Mammary epithelial cell (primary cell): ENCODE data around the genes ZNF366, ANKRA2 and ENC1.

GRCh38 chr5:72195657-72196431 is 88.6 kb downstream of the MAP1B start:
- CAGE, long polyA plus RNA, result no peak
- RRBS, result no CpG with 5 or more reads among the region's 22 CpGs

- CAGE, long polyA plus RNA, result no peak
- RRBS, result no CpG with 5 or more reads among the region's 1 CpG
Observed at GRCh38 chr5:72363108-72363725, 43.0 kb downstream of the PTCD2 start.

GRCh38 chr5:72506569-72507519 is at the start of gene ZNF366:
TSS of gene ZNF366 (minus strand) at chr5:72507410.
- CAGE, long polyA plus RNA, result no peak
- RRBS, result no CpG with 5 or more reads among the region's 8 CpGs

- CAGE, long polyA plus RNA, result no peak
- RRBS, result no CpG with 5 or more reads among the region's 8 CpGs
Observed at GRCh38 chr5:72508804-72509177, 1.6 kb upstream of the ZNF366 start.

- CAGE, long polyA plus RNA, result no peak
- RRBS, result no CpG with 5 or more reads among the region's 5 CpGs
Observed at GRCh38 chr5:72604525-72604979, 97.3 kb upstream of the ZNF366 start.

DNA sequence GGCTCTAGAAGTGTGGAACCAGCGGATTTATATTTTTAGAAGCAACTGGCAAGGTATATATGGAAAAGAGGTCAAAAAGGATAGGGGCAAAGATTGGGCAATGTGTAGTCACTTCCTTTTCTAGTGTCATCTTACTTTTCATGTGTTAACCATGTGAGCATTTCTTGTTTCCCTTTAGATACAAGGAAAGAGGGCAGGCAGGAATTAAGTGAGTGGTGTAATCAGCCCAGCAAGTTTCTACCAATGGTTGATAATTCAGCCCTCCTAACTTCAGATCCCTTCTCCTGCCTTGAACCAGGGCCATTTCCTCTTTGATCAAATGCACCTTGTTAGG is 111.6 kb upstream of the ZNF366 start:
- CAGE, long polyA plus RNA, result no peak
- RRBS, result no CpG with 5 or more reads among the region's 1 CpG

DNA sequence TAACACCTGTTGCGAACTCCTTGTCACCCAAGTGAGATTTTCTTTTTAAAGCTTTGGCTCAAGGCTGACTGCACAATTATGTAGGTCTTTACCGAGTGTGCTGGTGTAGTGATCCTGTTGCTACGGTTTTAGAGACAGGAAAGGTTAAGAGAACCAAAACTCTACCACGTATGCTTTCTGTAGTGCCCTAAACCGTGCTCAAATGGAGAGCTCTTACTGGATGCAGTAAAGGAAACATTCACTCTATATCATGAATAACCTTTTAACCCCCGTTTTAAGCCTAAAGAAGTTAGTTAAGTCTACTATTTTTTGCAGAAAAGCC is 32.6 kb downstream of the TNPO1 start:
- CAGE, long polyA plus RNA, result no peak
- RRBS, result no CpG with 5 or more reads among the region's 6 CpGs

GRCh38 chr5:72908606-72909893 is 46.8 kb upstream of the FCHO2 start:
- CAGE, long polyA plus RNA, result no peak
- RRBS, result no CpG with 5 or more reads among the region's 10 CpGs

DNA sequence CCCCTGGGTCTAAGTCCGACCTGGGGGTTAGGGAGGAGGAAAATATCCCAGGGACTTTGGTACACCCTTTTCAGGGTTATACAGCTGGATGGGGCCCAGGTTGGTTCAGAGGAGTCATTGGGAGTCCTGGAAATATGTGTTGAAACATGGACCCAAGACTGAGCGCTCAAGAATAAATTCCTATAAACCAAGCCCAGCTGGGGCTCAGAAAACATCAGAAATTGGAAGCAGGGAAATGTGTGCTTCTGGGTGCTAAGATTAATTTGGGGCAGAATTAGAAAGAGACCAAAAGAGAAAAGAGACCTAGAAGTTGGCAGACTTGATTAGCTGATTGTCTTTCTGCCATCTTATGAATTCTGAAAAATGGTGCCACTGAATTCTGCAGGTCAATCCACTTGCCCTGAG is 4.4 kb upstream of the TMEM171 start:
- CAGE, long polyA plus RNA, result no peak
- RRBS, result no CpG with 5 or more reads among the region's 2 CpGs

- CAGE, long polyA plus RNA, result no peak
- RRBS, result no CpG with 5 or more reads among the region's 8 CpGs
Observed at GRCh38 chr5:73118143-73119088, 2.0 kb upstream of the TMEM171 start.

GRCh38 chr5:73126425-73126920 is 6.1 kb downstream of the TMEM171 start:
- CAGE, long polyA plus RNA, result no peak
- RRBS, result no CpG with 5 or more reads among the region's 4 CpGs

- CAGE, long polyA plus RNA, result no peak
- RRBS, result 2% methylated on average over 13 of the region's 77 CpGs
Observed at GRCh38 chr5:73215567-73216764, 43.0 kb downstream of the TMEM174 start.

DNA sequence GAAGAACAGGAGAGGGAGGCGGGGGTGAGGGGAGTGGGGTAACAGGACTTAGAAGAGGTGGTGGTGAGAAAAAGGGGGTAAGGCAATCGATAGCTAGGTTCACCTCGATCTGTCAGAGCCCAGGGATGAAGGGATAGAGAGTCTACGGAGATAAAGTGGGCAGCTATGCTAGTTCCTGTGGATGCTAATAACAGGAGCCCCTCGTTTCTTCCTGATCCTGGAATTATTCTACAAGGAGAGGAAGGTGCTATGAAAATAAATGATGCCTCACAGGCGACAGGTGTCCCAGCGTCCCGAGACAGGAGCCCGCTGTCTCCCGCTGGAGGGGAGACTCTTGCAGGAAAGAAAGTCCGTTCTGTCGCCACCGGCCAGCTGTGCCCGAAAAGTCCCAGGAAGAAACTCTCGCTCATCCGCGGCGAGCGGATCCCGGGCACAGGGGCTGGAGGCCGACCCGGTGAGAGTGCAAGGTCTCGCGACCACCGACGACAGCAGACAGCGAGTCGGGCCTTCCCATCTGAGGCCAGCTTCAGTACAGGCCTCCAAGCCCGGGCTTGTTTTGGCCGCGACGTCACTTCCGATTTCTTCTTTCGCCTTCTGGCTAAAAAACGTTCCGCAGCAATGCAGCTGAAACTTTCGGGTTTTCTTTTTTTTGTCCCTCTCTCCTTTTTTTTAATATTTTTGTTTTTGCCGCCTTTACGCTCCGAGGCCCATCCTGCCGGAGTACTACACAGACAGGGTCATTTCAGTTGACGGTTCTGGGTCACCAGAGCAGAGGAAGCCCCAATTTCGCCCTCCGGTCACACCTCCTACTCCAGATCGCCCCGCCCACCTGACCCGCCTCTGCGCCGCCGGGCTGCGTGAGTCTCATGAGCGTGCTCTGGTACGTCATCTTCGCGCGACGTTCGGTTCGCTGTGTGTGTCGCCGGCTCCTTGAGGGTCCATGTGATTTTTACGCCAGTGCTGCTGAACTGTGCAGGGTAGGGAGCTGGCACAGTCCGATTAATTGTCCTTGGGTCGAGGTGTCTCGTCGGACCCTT is at the start of gene ANKRA2:
TSS of gene ANKRA2 (minus strand) at position 779 of the 1,037 bp plus-strand sequence.
- CAGE, long polyA plus RNA, result no peak
- RRBS, result 1% methylated on average over 35 of the region's 66 CpGs

DNA sequence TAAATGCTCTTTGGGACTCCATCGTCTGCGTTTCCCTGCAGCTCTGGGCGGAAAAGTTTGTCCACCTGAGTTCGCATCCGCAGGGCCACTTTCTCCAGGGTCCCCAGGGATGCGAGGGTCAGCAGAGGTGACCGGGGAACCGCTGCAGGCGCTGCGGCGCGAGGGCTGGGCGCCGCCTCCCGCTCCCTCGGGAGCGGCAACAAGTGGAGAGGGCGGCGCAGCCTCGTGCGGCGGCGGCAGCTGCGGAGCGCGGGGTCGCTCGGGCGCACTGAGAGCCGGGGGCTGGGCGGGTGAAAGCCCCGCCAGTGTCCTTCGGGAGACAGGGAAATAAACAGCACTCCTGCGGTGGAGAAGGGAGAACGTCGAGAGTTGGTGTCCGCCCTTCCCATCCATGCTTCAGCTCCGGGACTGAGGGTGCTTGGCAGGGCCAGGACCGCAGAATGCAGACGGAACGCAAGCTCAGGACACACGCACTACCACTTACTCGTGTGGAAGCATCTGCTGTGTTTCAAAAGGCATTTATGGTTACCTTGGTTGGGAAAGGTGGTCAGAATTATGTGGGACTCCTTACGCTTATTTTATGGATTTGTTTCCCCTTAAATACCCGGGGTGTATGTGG is 437 bp downstream of the ARHGEF28 start:
- CAGE, long polyA plus RNA, result no peak
- RRBS, result 34% methylated on average over 1 of the region's 45 CpGs

DNA sequence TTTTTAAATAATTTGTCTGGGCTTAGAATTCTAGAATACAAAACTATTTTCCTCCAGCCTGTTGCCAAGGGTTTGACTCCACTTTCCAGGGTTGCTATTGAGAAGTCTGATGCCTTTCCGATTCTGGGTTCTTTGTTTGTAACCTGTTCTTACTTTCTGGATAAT is 305.0 kb downstream of the ARHGEF28 start:
- CAGE, long polyA plus RNA, result no peak
- RRBS, result no CpG with 5 or more reads among the region's 1 CpG

GRCh38 chr5:74640236-74641320 is at the start of gene ENC1:
TSS of gene ENC1 (minus strand) at chr5:74640728.
- CAGE, long polyA plus RNA, result no peak
- RRBS, result 1% methylated on average over 50 of the region's 99 CpGs

DNA sequence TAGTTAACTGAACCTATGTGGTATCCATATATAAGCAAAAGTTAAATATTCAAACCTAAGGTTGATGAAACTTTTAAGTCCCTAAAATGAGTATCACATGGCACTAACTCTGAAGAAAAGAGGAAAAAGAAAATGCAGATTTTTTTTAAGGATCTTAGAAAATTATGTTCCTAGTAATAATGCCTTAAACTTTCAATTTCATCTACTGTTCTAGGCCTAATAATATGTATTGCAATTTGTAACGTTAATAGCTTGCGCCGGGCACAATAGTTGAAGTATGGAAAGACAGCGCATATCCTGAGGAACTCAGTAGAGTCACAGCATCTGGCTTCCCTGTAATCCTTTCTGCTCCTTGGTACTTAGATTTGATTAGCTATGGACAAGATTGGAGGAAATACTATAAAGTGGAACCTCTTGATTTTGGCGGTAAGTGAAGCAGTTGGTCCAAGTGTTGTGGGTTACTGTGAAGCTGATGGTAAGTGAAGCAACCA is 33.6 kb downstream of the HEXB start:
- CAGE, long polyA plus RNA, result no peak
- RRBS, result no CpG with 5 or more reads among the region's 5 CpGs

GRCh38 chr5:74865294-74865563 is 958 bp downstream of the FAM169A start:
- CAGE, long polyA plus RNA, result no peak
- RRBS, result no CpG with 5 or more reads among the region's 13 CpGs

DNA sequence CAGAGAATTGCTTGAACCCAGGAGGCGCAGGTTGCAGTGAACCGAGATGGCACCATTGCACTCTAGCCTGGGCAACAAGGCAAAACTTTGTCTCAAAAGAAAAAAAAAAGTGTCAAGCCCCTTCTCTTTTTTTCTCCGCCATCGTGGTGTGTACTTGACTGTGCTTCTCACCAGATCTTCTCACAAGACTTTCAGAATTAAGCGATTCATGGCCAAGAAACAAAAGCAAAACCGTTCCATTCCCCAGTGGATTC is 65.2 kb upstream of the FAM169A start:
- CAGE, long polyA plus RNA, result no peak
- RRBS, result no CpG with 5 or more reads among the region's 6 CpGs

GRCh38 chr5:74947965-74948579 is 81.9 kb upstream of the FAM169A start:
- CAGE, long polyA plus RNA, result no peak
- RRBS, result no CpG with 5 or more reads among the region's 7 CpGs